PC-3 (cell line): Measurements from ENCODE around the genes PYROXD2 and HPSE2.

DNA sequence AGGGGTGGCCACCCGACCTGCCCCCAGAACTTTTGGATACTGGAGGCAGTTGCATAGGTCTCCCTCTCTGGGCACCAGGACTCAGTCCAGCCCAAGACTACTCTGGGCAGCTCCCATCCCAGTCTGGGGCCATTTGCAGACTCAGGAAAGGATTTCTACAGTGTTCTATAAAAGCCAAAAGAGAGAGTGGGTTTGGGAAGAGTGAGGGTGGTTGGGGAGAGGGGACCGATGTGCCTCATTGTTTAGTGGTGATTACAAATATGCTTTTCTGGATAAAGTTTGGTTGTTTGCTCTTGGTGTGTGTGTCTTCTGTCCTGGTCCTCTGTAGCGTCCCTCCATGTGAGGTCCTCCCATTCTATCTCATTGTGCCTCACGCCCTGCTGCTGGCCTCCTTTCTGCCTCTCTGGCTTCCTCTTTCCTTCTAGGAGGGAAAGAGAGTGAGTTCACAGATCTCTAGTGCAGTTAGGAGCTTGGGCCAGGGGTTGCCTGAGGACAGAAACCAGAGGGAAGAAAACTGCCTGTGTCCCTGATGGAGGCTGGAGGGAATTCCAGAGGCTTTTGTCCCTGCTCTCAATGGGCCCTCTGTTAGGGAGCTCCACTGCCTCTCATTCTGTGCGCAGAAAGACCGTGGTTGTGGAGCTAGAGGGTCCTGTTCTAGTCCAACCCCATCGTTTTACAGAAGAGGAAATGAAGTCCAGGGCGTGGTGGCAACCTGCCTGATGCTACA is 4.5 kb downstream of the MARVELD1 start:
- RAMPAGE, long total RNA: no peak

GRCh38 chr10:97724211-97725054 is 10.9 kb downstream of the MARVELD1 start:
- RAMPAGE, long total RNA: no peak

DNA sequence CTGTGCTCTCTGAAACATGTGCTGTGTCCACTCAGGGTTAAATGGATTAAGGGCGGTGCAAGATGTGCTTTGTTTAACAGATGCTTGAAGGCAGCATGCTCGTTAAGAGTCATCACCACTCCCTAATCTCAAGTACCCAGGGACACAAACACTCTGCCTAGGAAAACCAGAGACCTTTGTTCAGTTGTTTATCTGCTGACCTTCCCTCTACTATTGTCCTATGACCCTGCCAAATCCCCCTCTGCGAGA is 7.5 kb upstream of the GOLGA7B start:
- RAMPAGE, long total RNA: no peak

- RAMPAGE, long total RNA: no peak
Measured at GRCh38 chr10:97921640-97922333, 72.1 kb downstream of the GOLGA7B start.

DNA sequence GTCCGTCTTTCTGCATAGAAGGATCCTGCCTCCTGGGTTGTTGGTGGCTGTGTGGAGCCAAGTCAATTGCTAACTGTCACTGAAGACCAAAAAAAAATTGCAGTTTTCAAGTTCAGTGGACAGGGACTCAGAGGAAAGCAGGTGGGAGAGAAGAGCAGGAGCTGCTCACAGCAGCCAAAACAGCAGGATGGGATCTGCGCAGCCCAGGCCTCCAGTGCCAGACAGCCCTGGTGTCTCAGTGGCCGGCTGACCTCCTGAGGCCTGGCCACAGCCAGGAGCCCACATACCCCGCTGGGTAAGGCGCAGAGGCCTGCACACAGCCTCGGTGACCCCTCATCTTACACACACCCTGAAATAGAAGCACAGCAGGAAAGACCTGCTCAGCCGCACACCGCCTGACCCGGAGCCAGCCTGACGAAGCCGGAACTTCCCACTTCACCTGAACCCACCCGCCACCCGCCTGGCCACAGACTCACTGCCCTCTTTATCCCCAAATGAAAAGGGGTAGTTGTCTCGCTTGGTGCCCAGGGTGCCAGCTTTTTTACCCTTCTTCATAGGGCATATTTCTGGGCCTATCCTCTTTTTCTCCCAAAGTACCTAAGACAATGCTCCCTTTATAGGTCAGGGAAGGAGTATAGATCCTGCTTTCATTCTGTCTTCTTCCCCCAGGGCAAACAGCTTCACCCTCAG is 49.3 kb downstream of the PYROXD2 start:
- RAMPAGE, long total RNA: no peak

DNA sequence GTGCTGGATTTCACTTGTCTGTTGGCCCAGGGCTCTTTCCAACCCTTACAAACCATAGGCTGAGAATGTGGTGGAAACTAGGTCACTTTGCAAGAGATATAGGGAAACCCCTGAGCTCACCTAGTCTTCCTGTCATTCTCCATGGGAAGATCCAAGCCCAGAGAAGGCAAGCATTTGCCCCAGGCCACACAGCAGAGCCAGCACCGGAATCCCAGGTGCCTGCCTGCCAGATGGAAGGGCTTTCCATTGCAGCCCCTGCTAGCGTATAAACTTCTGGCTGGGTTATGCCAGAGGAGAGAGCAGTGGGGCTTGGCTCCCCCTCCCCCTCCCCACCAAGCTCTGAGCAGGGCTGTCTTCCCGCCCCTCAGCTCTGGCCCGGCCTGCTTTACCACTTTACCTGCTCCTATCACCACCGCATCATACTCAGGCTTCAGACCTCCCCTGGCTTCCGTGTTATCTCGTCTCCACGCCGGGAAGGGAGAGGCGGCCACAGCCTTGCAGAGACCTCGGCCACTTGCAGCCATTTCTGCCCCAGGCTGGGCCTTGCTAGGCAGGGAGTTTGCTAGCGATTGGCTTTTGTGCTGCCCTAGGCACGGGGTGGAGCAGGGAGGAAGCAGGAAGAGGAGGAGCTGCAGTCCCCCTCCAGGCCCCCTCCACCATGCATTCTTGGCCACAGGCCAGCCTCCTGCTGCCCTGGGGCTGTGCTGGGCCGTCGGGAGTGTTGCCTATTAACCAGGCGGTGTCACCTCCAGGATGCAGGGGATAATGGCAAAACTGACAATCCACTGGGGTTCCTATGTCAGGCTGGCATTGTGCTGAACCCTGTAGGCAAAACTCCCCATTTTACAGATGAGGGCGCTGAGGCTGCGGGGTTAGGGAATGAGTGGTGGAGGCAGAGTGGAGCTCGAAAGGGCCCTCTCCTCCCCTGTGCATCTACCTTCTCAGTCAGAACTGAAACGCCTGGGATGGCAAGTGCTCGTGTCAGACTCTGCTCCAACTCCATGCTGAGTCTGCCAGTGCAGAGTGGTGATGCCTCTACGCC is at the start of gene PYROXD2:
PYROXD2 (minus strand) TSS at position 571 of the 1,042 bp plus-strand sequence.
- RAMPAGE, long total RNA: no peak

- RAMPAGE, long total RNA: no peak
Measured at GRCh38 chr10:98444236-98444685, 2.5 kb downstream of the HPS1 start.

DNA sequence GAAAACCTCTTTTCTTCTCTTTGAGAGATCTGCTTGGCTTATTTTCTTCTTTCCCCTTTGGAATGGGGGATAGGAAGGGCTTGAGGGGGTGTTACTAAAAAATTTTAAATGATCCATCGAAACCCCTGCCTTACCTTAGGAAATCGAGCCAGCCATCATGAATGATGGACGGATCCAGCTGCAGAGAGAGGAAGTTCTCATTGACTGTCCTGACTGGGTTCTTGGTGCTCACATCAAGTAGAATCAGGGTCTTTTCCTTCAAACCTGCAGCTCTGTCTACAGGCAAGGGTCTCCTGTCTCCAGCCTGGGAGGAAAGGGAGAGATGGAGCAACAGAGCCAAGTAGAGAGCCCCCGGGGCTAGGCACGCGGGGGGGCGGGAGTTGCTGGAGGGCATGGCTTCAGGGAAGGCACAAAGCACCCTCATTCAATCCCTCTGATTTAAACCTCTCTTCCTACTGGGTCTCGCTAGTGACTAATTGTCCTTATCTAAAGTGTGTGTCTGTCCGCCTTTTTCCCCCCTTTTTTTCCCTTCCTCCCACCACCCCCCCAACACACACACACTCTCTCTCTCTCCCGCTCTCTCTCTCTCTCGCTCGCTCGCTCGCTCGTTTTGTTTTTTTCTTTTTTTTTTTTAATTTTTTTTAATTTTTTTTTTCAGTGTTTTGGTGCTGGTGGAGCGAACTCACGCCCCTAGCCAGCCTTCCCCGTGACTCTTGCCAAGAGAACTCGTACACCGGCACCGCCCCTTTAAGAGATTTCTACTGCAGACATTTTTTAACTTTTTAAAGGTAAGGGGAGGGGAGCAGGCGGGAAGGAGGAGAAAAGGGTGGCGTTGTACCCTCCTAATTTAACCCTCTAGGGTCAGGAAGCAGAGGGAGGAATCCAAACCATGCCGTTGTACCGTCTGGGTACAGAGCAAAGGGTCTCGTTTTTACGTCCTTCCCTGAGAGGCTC is at the start of gene HPSE2:
HPSE2 (minus strand) TSS at position 474 of the 954 bp plus-strand sequence.
- RAMPAGE, long total RNA: no peak

- RAMPAGE, long total RNA: no peak
Measured at GRCh38 chr10:99330064-99330801, 1.1 kb downstream of the CNNM1 start.

GRCh38 chr10:99421224-99421847 is 9.1 kb downstream of the GOT1 start:
- RAMPAGE, long total RNA: no peak

DNA sequence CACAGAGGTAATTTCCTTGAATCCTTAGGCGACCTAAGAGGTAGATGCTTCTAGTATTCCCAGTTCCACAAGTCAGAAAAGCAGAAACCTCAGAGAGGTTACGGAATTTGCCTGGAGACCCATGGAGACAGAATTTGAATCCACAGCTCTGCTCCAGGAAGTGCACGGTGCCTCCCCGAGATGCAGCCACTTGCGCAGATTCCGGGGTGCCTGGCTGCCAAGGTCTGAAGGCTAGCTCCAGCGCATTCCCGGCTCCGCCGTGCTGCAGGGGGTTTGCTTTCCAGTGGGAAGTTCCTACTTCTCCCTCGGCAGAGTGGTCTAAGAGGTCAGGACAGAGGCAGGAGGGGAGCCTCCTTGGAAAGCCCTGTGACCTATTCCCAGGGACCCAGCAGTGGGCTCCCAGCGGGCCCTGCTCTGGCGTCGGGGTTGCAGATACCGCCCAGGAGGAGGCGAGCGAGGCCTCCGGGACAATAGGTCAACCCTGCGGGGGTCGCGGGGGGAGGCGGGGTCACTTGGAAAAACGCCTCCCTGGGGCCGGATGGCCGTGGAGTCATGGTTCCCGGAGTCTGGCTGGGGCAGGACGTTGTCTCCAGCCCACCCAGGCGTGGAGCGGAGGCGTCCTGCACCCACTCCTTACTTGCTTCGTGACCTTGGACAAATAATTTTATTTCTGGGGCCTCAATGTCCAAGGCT is 10.0 kb upstream of the NKX2-3 start:
- RAMPAGE, long total RNA: no peak

DNA sequence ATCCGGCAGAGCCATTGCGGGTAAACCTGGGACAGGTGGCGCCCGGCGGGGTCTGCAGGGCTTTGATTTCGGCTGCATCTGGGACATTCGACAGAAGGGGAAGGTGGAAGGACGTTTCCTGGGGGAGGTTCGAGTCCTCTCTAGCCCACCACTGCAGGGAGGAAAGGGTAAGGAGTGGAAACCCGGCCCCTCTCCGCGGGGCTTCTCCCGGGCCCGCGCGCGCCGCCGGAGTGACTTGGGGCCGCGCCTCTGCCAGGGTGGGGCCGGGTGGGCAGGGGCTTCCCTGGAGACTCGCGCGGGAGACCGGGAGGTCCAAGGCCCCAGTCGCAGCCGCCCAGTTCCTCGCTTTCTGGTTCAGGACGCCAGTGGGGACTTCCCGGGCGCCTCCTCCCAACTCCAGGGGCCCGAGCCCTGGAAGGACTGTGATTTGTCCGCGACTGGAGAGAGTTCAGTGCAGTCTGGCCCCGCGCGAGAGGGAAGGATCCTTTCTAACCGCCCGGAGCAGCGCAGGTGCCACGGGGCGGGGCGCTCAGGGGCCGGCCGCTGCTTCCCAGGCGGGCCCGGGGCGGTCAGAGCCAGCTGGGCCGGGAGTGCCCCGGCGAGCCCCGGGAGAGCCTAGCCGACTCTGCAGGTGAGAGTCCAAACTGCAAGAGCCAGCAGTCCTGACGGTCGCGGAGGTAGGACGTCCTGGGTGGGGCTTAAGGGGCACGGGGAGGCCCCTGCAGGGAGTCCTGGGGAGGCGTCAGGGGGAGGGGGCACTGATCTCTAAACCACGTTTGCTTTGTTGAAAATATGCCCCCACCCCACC is 7.9 kb downstream of the NKX2-3 start:
- RAMPAGE, long total RNA: no peak

GRCh38 chr10:99667092-99667559 is 7.8 kb downstream of the ENTPD7 start:
- RAMPAGE, long total RNA: no peak

- RAMPAGE, long total RNA: no peak
Measured at GRCh38 chr10:99733845-99734067, 1.7 kb downstream of the CUTC start.

- RAMPAGE, long total RNA: no peak
Measured at GRCh38 chr10:99927433-99927701, 82.4 kb downstream of the DNMBP start.

- RAMPAGE, long total RNA: no peak
Measured at GRCh38 chr10:99993923-99995317, 15.3 kb downstream of the DNMBP start.

DNA sequence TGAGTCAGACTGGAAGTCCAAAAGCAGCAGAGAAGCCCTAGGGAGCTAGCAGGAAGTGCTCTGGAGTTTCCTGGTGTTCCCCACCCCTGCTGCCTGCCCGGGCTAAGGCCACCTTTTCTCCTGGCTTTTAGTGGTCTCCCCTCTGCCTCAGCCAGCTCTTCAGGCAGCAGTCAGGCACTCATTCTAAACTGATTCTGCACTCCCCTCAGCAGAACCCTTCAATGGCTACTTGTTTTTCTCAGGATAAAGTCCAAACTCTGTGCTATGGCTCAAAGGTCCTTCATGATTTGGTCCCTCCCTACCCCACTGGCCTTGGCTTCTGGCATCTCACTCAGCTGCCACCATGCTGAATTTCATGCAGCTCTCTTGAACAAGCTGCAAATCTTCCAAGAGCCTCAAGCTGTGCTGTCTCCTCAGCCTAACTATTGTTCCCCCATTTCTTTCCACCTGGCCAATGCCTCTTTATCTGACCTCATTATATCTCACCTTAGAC is 28.9 kb upstream of the DNMBP start:
- RAMPAGE, long total RNA: no peak

- RAMPAGE, long total RNA: no peak
Measured at GRCh38 chr10:100065074-100065602, 16.5 kb downstream of the CPN1 start.

GRCh38 chr10:100183395-100184287 is 2.2 kb downstream of the ERLIN1 start:
- RAMPAGE, long total RNA: no peak

DNA sequence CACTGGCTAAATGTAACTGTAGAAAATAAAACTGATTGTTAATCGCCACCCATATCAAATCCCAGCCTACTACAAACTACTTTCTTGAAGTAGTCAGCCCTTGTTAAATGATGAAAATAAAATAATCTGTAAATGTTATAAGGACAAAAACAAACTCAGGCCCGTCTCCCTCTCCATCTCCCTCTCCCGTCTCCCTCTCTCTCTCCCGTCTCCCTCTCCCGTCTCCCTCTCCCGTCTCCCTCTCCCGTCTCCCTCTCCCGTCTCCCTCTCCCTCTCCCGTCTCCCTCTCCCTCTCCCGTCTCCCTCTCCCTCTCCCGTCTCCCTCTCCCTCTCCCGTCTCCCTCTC is 8.7 kb upstream of the CWF19L1 start:
- RAMPAGE, long total RNA: no peak